A172 (cell line): ENCODE measurements around a stretch of chr6.

GRCh38 chr6:12034077-12035068, 22.3 kb downstream of the HIVEP1 start:
- RAMPAGE, long total RNA, result no peak

DNA sequence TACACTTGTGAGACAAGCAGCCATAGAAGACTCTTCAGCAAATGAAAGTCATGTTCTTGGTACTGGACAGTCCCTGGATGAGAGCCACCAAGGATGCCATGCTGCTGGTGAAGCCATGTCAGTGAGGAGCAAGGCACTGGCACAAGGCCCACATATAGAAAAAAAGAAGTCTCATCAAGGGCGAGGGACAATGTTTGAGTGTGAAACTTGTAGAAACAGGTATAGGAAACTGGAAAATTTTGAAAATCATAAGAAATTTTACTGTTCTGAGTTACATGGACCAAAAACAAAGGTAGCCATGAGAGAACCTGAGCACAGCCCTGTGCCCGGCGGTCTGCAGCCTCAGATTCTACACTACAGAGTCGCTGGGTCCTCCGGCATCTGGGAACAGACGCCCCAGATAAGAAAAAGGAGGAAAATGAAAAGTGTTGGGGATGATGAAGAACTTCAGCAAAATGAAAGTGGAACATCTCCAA, 110.4 kb downstream of the HIVEP1 start:
- RAMPAGE, long total RNA, result no peak

DNA sequence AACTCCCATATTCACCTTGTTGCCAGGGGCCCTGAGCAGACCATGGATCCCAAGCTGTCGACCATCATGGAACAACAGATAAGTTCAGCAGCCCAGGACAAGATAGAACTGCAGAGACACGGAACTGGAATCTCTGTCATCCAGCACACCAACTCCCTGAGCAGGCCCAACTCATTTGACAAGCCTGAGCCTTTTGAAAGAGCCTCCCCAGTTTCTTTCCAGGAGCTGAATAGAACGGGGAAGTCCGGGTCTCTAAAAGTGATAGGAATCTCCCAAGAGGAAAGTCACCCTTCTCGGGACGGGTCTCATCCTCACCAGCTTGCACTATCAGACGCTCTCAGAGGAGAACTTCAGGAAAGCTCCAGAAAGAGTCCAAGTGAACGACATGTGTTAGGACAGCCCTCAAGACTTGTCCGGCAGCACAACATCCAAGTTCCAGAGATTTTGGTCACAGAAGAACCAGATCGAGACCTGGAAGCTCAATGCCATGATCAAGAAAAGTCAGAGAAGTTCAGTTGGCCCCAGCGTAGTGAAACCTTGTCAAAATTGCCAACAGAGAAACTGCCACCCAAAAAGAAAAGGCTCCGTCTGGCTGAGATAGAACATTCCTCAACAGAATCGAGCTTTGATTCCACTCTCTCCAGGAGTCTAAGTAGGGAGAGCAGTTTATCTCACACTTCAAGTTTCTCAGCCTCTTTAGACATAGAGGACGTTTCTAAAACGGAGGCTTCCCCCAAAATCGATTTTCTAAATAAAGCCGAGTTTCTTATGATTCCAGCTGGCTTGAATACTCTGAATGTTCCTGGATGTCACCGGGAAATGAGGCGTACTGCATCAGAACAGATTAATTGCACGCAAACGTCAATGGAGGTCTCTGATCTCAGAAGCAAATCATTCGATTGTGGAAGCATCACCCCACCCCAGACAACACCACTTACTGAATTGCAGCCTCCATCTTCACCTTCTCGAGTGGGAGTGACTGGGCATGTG, 111.2 kb downstream of the HIVEP1 start:
- RAMPAGE, long total RNA, result no peak

GRCh38 chr6:12366585-12367113, 76.5 kb downstream of the EDN1 start:
- RAMPAGE, long total RNA, result no peak

- RAMPAGE, long total RNA, result no peak
Observed at GRCh38 chr6:12594206-12594582, 122.4 kb upstream of the PHACTR1 start.

DNA sequence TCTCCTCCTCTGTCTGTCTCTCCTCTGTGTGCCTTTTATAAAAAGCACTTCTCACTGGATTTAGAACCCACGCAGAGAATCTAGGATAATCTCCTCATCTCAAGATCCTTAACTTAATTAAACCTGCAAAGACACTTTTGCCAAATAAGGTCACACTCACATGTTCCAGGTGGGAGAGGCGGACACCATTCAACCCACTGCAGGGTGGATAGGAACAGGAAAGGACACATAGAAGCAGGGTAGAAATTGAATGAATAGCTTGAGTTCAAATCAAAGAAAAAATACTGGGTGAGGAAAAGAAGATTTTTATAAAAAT, 292.5 kb downstream of the PHACTR1 start:
- RAMPAGE, long total RNA, result no peak

- RAMPAGE, long total RNA, result no peak
Observed at GRCh38 chr6:13294529-13295178, 33.7 kb downstream of the TBC1D7 start.

- RAMPAGE, long total RNA, result no peak
Observed at GRCh38 chr6:13432733-13433178, 54.6 kb downstream of the GFOD1 start.

DNA sequence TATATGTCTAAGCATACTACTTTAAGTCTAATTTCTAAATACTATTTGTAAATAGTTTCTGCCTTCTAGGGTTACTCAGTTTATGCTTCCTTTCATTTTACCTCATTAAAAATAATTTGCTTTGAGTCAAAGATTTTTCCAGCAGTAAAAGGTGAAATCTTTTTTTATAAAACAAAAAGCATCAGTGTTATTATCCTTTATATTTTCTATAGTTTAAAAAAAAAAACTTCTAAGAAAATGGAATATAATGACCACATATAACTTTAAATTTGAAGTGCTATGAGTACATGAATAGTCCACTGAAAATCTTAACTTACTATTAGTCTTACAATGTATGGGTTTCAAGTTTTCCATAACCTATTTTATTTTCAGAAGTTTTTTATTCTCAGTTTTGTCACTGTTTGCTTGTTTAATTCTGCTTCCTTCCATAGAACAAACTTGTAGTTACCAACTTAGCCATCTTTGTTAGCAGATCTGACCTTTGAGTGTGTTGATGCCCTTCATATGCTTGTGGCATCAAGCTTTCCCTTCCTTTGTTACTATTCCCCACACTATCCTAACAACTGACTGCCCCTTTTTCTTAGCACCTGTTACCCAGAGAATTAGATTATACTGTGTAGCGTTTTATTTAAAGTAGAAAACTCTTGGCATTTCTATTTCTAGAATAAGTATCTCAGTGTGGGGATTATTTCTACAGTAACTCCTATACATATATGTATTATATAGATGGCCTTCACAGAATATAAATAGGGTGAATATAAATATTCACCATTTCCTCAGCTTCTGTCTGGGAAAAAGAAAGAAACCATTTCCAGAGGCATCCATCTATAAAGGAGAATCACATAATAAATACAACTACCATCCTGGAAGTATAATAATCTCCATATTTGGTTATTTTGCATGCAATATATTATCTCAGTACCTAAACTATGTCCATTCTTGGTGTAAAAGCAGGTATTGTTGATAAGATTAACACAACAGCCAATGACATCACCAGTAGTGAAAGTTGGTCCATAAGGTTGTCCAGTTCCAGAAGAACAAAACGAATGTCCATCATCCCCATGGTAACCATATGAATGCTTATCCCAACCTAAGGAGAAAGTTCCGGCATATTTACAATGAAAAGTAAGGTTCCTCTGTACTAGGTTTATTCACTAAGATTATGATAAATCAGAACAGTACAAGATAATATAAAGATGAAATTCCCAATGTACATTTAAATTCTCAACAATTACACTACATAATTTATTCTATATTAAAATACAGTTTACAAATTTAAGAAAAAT, 41.5 kb downstream of the NOL7 start:
- RAMPAGE, long total RNA, result no peak

DNA sequence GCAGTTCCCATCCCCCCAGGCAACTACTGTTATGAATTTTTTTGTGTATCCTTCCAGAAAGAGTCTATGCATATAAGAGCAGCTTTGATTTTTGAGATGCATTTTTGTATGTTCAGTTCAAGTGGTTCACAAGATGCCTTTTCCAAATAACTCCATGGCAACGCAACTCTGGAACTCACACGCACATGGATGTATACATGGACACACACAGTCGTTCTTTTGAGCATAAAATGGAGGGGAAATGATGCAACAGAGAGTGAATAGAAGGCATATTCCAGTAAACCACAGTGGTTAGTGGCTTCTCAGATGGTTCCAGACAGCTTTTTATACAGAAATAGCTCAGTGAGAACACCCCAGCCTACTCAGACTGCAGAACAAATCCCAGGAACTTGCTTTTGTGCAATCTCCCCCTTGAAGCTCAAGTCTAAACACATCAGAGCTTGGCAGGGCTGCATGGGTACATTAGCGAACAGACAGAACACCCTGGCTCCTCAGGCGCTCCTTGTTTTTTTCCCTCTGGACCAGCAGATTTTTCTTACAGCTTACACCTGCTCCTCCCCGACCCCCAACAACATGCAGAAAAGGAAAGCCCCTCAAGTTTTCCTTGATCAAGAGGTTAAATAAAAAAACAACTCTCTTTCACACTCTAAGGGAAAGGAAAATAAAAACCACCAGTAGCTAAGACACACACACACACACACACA, 51.0 kb upstream of the RANBP9 start:
- RAMPAGE, long total RNA, result no peak

DNA sequence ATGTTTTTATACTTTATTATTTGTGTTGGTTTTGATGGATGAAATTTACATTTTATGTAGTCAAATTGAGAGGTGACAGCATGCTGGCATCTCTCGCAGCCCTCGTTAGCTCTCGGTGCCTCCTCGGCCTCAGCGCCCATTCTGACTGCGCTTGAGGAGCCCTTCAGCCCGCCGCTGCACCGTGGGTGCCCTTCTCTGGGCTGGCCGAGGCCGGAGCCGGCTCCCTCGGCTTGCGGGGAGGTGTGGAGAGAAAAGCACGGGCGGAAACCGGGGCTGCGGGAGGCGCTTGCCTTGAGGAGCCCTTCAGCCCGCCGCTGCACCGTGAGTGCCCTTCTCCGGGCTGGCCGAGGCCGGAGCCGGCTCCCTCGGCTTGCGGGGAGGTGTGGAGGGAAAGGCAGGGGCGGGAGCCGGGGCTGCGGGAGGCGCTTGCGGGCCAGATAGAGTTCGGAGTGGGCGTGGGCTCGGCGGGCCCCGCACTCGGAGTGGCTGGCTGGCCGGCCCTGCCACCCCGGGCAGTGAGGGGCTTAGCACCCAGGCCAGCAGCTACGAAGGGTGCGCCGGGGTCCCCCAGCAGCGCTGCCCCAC, 45.5 kb upstream of the MCUR1 start:
- RAMPAGE, long total RNA, result no peak

DNA sequence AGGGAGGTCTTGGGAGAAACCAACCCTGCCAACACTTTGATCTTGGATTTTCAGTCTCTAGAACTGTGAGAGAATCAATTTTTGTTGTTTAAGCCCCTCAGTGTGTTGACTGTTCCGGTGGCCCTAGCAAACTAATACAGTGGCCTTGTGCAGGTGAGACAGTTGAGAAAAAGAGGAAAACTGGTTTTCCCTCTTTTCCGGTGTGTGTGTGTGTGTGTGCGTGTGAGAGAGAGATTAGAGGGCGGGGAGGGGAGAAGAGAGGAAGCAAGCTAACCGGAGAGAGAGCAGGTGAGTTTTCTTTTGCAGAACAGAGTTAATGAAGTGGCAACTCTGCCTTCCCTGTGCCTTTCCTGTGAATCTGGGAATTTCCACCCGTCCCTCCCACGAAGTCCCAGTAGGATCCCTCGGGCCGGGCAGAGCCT, 51.6 kb upstream of the RNF182 start:
- RAMPAGE, long total RNA, result no peak

- RAMPAGE, long total RNA, result no peak
Observed at GRCh38 chr6:14635092-14635714, 517.6 kb downstream of the CD83 start.

DNA sequence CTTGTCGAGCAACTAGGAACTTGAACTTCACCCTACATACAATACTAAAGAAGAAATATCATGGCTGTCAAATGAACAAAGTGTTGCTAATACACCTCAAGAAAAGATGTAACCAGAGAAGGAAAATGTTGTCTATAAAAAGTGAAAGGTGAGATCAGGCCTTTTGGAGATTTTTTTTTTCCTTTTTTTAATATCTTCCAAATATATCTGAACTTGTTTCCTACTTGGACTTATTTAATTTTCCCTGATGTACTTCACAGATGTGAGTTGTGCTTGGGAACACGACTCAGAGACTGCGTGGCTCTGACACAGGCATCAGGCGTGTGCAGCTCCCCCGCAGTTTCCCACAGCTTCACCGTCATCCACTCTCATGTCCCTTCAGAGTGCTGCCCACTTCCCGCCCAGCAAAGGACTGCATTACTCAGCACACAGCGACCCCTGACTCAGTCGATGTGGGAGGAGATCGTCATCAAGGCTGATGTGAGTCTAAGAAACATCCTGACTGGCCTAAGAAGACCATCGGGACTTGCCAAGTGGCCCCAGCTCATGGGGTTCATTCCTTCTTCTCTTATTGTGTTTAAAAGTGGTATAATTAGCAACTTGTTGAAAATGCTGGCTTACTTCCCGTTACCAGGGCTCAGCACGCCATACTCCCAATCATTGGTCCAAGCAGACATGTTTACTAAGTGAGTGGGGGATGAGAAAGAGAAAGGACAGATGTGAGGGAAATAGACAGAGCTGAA, 539.5 kb upstream of the JARID2 start:
- RAMPAGE, long total RNA, result no peak

DNA sequence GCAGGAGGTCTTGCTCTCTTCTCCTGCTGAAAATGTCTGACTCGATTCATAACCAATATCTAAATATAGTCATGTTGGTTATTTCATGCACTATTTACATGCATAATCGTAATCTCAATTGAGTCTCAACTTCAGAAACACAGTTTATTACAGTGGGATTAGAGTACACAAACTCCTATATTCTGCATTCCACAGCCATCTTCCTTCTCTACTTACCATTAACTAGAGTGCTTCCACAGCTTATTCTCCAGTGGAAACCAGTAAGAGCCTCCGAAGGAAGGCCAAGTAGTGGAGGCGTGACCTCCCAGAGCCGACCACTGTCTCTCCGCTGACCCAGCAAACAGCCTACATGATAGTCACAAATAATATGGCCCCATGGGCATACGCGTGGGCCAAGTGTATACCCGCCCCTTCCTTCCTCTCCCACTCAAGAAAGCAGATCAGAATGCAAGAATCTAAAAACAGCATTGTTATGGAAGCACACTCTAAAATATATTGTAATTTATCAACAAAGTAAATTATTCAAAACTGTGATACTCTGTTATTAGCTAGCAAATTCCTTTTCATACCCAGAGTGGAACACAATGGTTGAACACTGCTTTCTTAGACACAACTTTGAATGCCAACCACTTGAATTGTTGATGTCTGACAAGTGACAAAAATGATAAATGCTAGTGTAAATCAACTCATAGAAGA, 526.6 kb upstream of the JARID2 start:
- RAMPAGE, long total RNA, result no peak

DNA sequence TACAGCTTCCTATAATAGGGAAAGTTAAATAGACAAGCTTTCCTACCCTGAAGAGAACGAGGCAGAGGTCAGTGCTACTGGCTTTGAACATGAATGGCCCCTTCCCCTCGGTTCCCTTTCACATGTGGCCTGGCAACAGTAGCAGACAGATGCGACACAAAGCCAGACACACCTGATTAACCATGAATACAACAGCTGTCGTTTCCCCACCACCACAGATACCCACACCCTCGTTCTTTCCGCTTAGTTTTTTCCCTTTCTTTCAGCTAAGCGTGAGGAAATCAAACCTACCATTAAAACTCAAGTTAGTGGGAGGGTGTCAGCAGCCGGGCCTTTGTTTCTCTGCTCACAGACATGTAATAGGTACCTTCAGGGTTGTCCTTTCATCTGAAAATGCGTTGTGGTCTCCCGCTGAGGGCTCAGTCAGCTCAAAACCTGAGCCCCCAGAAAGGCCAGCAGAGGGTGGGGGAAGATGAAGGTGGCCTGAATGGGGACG, 516.7 kb upstream of the JARID2 start:
- RAMPAGE, long total RNA, result no peak

- RAMPAGE, long total RNA, result no peak
Observed at GRCh38 chr6:14743877-14744359, 502.0 kb upstream of the JARID2 start.

DNA sequence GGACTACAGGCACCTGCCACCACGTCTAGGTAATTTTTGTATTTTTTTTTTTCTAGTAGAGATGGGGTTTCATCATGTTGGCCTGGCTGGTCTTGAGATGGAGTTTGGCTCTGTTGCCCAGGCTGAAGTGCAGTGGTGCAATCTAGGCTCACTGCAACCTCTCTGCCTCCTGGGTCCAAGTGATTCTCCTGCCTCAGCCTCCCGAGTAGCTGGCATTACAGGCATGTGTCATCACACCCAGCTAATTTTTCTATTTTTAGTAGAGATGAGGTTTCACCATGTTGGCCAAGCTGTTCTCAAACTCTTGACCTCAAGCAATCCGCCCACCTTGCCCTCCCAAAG, 404.3 kb upstream of the JARID2 start:
- RAMPAGE, long total RNA, result no peak

DNA sequence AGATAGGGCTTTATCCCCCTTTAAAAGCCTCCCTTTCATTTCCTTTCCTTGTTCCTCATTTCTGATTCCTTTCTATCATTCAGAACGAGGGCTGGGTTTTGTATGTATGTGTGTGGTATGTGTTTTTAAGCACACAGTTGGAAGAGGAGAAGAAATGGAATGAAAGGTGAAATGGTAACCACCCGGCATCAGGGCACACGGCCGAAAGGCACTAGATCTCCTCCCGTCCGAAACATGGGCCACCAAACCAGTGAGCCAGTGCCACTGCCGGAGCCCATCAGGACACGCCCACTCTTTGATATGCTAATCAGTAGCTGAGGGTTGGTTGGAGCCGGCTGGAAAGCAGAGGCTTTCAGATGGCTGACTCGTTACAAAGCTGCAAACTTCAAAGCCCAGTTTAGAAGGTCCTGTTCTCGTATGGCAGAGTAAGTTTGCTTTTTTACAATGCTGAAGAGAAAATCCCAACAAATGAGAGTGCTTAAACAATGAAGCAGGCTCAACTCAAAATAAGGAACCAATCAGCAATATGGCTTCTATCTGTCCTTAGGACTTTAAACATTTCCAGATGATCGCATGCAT, 228.5 kb upstream of the JARID2 start:
- RAMPAGE, long total RNA, result no peak

DNA sequence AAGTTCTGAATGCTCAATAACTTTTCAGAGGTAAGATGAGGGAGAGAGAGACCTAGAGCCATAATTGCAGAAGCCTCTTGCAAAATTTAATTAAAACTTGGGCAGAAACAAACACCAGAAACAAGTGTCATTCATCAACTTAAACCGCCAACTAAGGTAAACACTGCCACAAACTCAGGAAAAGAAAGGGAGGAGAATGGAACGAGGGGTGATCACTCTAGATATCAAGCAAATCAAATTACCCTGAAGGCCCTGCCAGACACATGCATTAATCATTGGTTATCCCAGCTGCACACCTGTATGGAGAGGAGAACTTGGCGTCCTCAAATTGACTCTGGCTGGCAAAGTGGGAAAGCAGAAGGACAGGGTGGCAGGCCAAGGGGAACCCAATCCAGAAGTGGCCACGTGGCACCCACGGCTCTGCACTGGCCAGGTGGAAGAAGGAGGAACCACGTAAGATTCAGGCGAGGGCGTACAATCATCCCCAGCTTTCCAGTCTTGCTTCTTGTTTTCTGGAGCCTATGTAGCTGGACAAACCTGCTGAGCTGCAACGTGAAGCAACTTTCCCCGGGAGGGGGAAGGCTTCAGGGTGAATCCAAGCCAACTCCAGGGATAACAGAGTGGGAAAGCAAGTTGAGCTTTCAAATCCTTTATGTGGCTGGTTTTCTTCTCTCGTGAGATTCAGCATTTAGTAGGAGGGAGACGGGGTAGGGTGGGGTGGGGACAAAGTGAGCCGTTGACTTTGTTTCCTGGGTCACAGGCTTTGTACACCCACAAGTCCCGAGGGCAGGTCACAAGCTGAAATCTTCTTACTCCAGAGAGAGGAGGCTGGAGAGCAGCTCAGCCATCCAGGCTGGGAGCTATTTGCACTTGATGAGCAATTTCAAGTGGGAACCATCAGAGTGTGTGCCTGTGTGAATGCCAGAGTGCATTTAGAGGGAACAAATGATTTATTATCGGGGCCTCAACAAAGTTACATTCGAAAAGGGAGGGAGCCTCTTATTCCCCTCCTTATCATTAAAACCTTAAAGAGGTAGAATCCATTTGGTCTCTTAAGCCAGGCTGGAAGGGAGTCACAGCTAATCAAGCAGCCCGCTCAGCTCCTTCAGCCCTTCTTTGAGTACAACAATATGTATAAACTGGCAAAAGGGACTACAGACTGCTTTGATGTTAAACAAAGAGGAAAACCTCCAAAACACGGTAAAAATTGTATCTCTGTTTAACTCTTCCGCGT, 156.0 kb upstream of the JARID2 start:
- RAMPAGE, long total RNA, result no peak